Ovary (tissue), 7 donors: ENCODE measurements around a stretch of chr4.

DNA sequence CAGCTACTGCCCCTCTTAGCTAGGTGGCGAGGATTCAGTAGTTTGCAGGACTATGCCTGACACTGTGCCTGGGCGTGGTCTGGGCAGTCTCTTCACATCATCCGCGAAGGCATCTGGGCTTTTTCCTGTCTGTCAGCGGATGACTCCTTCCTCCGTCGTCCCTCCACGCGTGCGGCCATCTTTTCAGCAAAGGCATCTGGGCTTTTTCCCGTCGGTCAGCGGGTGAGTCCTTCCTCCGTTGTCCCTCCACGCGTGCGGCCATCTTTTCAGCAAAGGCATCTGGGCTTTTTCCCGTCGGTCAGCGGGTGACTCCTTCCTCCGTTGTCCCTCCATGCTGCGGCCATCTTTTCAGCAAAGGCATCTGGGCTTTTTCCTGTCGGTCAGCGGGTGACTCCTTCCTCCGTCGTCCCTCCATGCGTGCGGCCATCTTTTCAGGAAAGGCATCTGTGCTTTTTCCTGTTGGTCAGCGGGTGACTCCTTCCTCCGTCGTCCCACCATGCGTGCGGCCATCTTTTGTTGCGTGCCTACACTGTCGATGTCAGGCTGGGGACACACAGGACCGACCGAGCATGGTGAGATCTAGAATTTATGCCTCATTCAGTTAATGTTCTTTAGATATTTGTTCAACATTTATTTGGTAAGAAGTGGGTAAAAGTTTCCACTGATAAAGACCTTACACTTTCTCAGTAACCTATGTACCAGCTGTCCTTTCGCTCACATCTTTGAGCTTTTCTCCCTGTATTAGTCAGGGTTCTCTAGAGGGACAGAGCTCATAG is 12.4 kb upstream of the TMEM271 start:
- PRO-cap, 7 experiments = no peak in any of the 7 experiments
- RAMPAGE, long total RNA, 2 experiments = no peak in any of the 2 experiments

DNA sequence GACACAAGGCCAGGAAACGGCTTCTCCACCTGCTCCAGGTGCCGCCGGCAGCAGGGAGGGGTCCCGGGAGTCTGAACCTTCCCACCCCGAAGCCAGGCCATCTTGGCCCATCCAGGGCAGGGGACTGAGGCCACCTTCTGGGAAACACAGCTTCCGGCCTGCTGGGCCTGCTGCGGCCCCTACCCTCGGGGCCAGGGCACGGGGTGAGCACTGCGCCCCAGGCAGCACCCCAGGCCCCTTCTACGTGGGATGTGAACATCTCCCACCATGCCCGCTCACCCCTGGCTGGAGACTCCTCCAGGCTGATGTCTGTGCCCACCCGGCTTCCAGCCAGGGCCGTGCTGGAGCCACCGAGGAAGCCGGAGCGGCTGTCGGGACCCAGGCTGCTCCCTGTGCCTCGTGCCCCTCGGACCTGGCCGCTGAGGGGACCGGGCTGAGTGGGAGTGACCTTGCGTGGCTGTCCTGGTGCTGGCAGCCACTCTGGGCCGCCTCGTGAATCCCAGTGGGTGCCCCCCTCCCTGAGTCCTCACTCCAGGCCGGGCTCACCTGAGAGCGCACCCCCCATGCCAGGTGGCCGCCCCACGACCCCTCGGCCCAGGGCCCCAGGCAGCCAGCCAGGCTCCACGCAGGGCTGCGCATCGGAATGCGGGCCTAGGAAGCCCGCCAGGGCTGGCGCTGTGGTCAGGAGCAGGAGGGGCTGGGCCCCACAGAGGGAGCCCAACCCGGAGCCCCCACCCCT is 34.2 kb downstream of the CPLX1 start:
- PRO-cap, 7 experiments = no peak in any of the 7 experiments
- RAMPAGE, long total RNA, 2 experiments = no peak in any of the 2 experiments

DNA sequence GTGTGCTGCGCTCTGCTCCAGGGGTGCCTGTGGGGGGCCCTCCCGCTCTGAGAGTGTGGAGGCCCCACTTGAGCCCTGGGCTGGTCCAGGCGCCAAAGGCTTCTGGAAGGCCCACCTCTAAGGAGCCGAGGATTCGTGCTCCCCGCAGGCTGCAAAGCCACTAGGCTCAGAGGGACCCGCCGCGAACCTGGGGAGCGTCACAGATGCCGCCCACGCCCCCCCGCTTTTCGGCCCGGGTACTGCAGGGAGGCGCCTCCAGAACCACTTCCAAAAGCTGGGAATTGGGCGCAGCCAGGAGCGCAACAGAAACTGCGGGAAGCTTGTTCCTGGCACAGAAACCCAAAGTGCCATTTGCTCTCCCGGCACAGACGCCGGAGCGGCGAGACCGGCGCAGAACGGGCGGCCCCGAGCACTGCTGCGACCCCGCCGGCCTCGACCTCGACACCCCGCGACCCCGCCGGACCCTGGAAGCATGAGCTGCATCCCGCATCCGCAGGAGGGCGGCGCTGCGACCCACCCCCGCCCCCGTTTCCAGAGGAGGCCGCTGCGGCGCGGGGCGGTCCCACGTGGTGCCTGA is 30.9 kb downstream of the CPLX1 start:
- PRO-cap, 7 experiments = no peak in any of the 7 experiments
- RAMPAGE, long total RNA, 2 experiments = no peak in any of the 2 experiments

DNA sequence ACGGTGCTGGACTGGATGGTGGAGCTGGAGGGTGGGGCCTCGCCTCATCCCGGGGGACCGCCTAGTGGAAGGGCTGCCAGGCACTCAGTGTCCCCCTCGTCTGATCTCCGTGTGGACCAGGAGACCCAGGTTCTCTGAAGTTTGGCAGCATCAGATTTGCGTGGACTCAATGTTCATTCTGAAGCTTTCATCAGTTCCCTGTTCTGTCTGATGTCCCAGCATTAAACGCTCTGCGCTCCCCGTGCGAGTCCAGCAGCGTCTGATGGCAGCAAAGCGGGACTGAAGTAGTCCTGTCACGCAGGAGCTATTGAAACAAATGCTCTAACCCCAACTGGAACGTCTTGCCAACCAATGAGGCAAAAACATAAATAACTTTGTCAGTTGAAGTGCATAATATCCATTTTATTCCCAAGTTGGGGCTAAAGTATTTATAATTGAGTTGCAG is 7.1 kb downstream of the CPLX1 start:
- PRO-cap, 7 experiments = no peak in any of the 7 experiments
- RAMPAGE, long total RNA, 2 experiments = no peak in any of the 2 experiments

DNA sequence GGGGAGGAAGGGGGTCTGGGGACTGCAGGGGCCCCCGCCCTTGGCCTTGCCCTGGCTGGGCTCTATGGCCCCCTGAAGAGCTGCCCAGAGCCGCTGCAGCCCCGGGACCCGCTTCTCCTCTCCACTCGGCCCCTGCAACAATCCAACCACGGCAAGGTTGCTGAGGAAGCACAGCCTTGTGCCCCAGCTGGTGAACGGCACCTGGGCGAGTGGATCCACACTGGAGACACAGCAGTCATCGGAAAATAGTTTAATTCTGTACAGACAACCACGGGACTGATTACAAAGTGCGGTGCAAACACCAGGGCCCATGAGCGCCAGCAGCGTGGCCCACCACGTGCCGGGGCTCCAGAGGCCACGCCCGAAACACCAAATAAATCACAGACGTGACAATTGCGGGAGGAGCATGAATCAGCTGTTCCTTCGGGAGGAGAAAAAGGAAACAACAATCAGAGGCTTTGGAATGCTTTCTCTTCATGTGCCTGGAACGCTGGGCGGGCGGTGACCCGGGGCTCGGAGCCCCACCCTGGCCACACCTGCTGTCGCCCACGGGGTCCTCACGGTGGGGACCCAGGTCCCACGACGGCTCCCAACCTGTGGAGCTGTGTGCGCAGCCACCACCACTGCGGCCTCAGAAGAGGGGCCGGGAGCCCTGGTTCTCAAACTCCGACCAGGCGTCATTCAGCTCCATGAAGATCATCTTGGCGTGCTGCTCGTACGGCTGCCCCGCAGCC is 23.3 kb upstream of the CPLX1 start:
- PRO-cap, 7 experiments = no peak in any of the 7 experiments
- RAMPAGE, long total RNA, 2 experiments = no peak in any of the 2 experiments

GRCh38 chr4:879061-880368 is 52.6 kb downstream of the GAK start:
- PRO-cap, 7 experiments = no peak in any of the 7 experiments
- RAMPAGE, long total RNA, 2 experiments = no peak in any of the 2 experiments

GRCh38 chr4:890749-891087 is 41.4 kb downstream of the GAK start:
- PRO-cap, 7 experiments = no peak in any of the 7 experiments
- RAMPAGE, long total RNA, 2 experiments = no peak in any of the 2 experiments

GRCh38 chr4:904885-905180 is 27.3 kb downstream of the GAK start:
- PRO-cap, 7 experiments = no peak in any of the 7 experiments
- RAMPAGE, long total RNA, 2 experiments = no peak in any of the 2 experiments

DNA sequence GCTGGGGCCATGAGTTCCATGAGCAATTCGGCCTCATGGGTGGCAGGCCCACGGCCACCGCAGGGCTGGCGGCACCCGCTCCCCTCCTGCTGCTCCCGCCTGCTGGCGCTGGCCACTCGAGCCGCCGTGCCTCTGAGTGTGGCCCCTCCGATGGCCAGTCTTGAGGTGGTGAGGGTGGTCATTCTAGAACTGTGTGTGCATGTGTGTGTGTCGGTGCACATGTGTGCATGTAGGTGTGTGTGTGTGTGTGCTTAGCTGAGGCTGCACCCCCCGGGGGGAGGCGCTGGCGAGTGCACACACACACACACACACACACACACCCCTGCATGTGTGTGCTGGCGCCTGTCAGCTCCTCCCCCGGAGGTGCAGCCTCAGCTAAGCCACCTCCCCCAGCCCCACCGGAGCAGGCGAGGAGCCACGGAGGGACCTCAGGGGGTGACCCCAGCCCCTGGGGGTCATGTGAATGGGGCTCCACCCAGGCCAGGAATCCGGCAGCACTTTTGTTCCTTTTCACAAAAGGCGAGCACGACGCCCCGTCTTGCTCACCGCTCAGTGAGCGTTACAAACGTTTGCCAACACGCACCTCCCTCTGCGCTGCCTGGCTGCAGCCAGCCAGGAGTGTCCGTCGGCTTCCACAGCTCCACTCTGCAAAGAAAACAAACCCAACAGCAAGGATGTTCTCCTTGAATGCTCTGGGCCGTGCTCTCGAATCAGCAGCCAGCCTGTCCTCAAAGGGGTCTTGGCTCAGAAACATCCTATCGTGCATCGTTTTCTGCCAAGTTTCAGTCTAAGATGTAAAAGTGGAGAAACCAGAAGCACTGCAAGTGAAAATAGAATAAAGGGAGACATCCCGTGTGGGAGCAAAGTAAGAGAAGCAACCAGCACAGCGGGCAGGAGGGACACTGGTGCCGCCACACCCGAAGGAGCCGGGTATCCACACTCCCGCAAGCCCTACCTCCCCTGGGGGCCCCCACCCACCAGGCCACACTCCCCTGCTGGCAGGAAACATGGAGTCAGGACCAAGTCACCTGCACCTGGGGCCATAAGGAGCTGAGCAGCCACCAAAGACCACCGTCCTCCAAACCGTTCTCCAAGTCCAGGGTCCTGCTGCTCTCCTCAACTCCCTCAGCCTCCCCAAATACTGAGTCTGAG is 30.1 kb downstream of the FGFRL1 start:
- PRO-cap, 7 experiments = peak in 3 of 7 experiments; most common plus-strand start position 398 of the sequence (in 1); most common minus-strand start position 649 of the sequence (in 3)
- RAMPAGE, long total RNA, 2 experiments = no peak in any of the 2 experiments

GRCh38 chr4:1143715-1144942 is 28.3 kb downstream of the SPON2 start:
- PRO-cap, 7 experiments = no peak in any of the 7 experiments
- RAMPAGE, long total RNA, 2 experiments = no peak in any of the 2 experiments

DNA sequence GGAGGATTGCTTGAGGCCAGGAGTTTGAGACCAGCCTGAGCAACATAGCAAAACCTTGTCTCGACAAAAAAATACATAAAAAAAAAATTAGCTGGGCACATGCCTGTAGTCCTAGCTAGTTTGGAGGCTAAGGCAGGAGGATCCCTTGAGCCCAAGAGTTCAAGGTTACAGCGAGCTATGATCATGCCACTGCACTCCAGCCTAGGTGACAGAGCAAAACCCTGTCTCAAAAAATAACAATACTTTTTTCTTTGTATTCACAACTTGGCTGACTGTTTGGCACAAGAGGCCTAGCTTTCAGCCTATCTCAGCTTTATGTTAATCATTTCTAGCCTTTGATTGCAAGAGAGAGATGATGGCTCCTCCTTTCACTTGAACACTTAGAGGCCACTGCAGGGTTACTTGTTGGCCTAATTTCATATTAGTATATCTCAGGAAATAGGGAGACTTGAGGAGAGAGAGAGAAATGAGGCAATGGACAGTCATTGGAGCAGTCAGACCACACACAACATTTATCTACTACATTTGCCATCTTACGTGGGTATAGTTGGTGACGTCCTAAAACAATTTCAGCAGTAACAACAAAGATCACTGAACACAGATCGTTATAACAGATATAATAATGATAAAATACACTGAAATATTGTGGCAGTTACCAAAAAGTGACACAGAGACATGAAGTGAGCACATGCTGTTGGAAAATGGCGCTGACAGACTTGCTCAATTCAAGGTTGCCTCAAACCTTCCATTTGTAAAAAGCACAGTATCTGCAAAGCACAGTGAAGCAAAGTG is 13.2 kb downstream of the SPON2 start:
- PRO-cap, 7 experiments = no peak in any of the 7 experiments
- RAMPAGE, long total RNA, 2 experiments = no peak in any of the 2 experiments

DNA sequence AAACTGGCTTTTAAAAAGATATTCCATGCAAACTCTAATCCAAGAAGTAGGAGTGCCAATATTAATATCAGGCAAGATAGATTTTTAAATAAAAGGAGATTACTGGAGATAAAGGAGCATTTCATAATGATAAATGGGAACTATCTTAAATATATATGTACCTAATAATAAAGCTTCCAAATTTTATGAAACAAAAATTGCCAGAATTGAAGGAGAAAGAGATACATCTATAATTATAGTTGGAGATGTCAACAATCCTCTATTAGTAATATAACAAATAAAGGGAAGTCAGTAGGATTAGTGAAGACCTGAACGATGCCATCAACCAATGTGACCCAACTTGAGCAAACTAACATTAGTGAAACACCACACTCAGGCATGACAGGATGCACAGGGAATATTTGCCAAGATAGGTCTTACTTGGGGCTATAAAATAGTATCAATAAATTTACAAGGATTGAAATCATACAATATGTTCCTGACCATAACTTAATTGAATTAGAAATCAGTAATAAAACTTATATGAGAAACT is 12.1 kb downstream of the SPON2 start:
- PRO-cap, 7 experiments = no peak in any of the 7 experiments
- RAMPAGE, long total RNA, 2 experiments = no peak in any of the 2 experiments

DNA sequence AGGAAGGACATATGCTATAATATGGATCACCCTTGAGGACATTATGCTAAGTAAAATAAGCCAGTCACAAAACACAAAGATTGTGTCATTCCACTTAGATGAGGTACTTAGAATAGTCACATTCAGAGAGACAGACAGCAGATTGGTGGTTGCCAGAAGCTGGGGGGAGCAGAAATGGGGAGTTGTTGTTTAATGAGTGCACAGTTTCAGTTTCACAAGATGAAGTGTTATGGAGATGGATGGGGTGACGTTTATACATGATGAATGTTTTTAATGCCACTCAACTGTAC is 14.8 kb upstream of the SPON2 start:
- PRO-cap, 7 experiments = no peak in any of the 7 experiments
- RAMPAGE, long total RNA, 2 experiments = no peak in any of the 2 experiments

DNA sequence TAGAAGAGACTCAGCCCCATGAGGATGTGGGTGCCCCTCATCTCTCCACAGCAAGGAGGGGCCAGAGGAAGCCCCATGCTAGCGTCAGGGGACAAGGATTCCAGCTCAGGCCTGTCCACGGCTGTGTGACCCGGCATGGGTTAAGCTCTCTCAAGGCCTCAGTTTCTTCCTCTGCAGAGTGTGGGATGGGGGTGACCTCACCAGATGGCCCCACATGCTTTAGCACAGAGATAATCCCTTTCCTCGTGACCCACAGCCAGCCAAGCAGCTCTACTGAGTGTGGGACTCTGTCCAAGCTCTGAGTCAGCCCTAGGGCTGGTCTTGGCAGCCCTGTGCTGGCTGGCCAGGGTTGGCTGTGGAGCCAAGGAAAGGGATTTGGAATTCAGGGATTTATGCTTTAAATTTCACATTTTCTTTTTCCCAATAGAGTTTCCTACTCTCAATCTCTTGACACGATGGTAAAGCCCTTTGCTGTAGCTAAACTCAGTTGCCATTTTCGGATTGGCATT is 19.7 kb upstream of the SPON2 start:
- PRO-cap, 7 experiments = no peak in any of the 7 experiments
- RAMPAGE, long total RNA, 2 experiments = no peak in any of the 2 experiments

DNA sequence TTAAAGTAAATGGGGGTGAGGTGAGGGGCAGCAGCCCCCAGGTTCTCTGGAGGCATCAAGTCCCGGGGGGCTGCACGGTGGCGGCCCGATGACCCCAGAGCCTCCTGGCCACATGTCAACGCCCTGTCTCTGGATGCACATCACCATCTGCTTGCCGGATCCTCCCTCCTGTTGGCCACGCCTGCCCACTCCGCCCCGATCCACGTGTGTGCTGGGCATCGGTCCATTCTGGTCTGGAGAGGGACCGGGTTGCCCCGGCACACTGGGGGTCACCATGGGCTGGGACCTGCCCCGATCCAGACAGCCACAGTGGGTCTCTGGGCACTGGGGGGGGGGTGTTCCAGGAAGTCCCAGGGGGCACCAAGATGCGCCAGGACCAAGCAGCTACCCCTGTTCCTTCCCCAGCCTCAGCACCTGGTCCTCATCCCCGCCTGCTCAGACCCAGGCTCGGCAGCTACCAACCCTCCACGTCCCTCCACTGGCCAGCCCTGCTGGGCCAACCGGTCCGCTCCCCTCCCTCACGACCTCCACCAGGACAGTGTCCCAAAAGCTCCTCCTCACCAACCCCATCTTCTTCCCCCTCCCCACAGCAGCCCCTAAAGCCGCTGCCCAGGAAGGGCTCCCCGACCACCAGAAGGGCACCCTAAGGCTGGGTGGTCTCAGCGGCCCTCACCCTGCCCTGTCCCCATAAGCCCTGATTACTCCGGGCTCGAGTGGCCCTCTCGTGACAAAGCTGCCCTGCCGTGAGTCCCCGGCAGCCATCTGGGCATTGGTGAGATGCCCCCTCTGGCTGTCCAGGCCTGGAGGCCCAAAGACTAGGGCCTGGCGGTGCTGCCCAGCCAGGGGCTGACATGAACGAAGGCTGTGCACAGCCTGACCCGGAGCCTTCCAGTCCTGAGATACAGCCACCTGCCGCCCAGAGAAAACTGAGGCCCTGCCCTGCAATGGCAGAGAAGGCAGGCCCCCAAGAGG is 4.6 kb downstream of the CTBP1 start:
- PRO-cap, 7 experiments = no peak in any of the 7 experiments
- RAMPAGE, long total RNA, 2 experiments = no peak in any of the 2 experiments

DNA sequence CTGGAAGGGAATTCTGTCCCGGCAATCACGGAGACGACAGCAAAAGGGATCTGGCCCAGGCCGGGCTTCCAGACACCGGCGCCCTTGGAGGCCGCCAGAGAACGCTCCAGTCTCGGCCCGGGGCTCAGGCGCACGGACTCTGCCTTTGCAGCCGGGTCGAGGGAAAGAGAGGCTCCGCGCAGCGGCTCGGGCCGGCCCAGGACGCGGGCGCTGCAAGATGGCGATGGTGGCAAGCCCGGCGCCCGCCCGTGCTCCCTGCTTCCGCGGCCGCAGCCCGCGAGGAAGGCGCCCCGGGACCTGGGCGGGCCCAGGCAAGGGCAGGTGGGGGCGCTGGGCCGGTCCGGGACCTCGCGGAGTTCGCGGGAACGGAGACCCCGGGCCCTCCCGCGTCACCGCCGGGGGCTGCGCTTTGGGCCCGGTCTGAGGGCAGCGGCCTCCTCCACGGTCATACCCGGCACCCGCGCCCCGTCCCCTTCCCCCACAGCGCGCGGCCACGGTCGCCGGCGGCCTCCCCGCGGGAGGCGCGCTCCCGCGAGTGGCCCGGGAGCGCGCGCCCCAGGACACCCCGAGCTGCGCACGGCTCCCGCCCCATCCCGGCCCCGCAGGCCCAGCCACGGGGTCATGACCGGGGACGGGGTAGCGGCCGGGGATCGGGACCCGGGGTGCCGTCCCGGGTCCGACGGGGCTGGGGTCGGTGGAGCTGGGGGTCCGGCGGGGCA is 860 bp downstream of the CTBP1 start:
- PRO-cap, 7 experiments = peak in 7 of 7 experiments; most common plus-strand start position 545 of the sequence (in 4); most common minus-strand start position 449 of the sequence (in 7)
- RAMPAGE, long total RNA, 2 experiments = no peak in any of the 2 experiments

GRCh38 chr4:1248630-1249008 is 311 bp downstream of the CTBP1 start:
- PRO-cap, 7 experiments = peak in 7 of 7 experiments; most common plus-strand start chr4:1248892 (in 4); most common minus-strand start chr4:1248706 (in 6)
- RAMPAGE, long total RNA, 2 experiments = start-site peak on the minus strand in 2 of 2 experiments, at chr4:1248680-1248986 at its widest, 7 to 61 reads per replicate

DNA sequence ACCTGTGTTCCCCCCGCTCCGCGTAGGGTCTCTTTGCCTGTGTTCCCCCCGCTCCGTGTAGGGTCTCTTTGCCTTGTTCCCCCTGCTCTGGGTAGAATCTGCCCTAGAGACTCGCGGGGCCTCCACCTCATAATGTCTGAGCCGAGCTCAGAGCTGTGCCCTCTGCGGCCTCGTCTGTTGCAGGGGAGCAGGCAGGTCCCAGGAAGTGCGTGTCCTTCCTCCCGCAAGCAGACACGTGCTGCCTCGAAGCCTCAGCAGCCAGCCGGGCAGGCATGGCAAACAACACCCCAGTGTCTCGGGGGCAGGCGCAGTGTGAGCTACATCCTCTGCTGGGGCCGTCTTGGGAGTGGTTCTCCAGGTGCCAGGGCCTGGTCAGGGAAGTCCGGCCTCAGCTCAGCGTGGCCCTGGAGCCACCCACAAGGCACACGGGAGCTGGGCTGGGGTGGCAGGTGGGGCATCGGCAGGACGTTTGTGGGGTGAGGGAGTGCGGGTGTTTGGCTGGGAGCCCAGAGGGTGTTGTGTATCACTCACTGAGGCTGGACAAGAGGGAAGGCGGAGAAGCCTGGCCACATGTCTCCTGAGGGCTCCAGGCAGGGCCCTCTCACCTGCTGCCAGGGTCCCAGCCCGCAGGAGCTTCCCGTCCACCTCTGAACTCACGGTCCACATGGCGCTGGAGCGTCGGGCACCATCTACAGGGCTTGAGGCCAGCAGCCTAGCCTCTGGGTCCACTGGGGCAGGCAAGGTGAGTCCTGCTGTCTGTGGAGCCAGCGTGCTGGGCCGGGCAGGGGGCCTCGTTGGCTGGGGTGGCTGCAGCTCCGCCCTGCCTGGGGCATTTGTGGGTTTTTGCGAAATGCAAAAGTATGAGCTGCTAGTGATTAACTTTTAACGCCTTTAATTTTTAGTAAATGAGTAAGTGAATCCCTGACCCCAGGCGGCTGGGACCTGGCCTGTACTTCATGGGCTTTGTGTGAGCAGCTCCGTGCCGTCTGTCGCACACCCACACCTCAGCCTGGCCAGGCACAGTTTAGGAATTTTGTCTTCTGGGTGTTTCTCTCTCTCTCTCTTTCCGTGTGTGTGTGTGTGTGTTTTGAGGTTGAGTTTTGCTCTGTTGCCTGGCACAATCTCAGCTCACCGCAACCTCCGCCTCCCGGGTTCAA is 17.4 kb upstream of the UVSSA start:
- PRO-cap, 7 experiments = no peak in any of the 7 experiments
- RAMPAGE, long total RNA, 2 experiments = no peak in any of the 2 experiments

- PRO-cap, 7 experiments = no peak in any of the 7 experiments
- RAMPAGE, long total RNA, 2 experiments = no peak in any of the 2 experiments
These were observed 7.5 kb upstream of the UVSSA start for GRCh38 chr4:1339238-1340186.

DNA sequence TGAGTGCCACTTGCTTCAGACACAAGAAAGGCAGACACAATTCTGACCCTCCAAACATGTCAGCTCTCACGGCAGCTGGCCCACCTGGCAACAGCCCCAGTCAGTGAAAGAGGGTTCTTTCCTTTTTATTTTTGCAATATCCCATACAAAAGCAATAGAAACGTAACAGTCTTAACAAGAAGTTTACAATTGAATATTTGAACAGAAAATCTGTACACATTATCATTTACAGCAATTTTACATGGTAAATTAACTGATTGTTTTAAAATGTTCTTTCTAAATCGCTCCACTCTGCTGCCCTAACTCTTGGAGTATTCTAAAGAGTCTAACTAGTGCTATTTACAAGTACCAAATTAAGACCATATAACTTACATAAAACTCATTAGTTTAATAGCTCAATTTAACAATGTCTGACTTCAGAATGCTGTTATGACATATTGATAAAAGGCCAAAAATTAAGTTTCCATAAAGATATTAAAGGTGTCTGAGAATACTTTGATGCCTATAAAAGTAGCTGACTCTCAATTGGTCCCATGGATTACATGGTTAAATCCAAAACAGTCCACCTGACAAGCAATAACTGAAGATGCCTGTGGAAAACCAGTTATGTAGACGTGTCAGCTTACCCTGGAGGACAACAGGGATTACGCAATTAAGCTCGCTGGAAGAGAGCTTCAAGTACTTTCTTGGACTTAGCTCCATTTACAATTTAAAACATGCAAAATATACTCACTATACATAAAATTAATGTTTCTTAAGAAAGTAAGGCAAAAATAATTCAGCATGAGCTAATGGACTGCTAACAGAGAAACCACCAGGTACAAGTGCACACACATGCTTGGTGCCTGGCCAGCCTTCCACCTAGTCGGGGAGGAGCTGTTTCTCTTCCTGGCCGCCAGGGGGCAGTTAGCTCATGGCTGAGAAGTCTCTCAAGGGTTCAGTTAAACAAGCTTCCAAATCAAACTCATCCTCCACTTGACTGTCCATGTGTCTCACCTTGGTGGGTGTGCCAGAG is 8.9 kb upstream of the FAM53A start:
- PRO-cap, 7 experiments = no peak in any of the 7 experiments
- RAMPAGE, long total RNA, 2 experiments = no peak in any of the 2 experiments